HTERT-HM (cell line): Measurements from ENCODE around the gene RANBP9.

DNA sequence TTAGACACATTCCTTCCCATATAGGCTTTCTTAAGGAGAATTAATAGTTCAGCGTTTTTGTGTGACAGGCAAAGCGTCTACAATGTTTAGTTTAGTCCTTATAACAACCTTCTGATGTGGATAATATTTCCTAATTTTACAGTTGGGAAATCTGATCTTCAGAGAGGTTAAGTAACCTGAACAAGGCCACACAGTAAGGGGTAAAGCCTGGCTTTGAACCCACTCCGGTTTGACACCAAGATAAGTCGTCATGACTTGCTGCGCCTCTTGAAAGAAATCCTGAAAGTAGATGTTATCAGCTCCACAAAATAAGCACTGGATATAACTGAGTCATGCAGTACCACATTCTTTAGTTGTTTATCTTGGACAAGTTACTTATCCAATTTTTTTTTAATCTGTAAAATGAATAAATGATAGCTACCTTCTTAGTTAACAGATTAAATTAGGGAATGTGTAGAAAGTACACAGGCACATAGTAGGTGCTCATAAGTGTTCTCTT lies 1.9 kb downstream of the HIVEP1 start:
- RRBS = no CpG with 5 or more reads among the region's 5 CpGs

DNA sequence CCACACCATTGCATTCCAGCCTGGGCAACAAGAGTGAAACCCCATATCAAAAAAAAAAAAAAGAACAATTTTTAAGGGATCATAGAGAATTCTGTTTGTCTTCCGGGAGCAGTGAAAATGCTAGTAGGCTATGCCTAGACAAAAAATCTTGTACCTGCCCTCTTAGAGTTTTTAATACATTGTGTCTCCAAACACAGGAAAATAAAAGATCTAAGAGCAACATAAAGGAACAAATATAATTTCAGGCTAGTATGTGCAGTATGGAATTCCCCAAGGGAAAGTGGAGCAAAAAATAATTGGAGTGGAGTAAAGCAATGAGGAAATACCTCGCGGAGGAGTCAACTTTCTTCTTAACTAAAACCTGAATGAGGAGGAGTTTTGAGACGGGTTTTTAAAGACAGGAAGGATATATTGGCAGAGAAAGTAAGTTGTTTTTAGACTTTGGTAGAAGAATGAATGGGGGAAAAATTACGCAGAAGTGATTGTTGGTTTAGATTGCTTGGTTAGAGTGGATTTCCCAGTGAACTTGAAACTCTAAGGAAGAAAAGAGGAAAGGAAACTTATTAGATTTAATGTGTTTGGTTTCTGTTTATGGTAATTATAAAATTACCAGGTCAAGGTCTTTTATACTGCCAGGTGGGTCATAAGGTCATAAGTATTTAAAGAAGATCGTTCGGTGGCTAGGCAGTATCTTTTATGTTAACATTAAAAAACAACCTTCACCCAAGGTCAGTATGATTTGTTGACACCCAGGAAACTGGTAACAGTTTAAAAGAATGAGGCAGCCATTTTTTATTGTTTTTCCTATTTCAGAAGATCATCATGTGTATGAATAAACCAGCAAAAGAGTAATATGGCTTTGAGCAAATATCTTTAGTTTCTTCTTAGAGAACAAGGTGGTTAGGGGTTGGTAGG lies 14.1 kb downstream of the HIVEP1 start:
- RRBS = no CpG with 5 or more reads among the region's 7 CpGs

- RRBS = no CpG with 5 or more reads among the region's 10 CpGs
These were observed 81.9 kb upstream of the EDN1 start for GRCh38 chr6:12208128-12208824.

GRCh38 chr6:12363568-12364199 lies 73.5 kb downstream of the EDN1 start:
- RRBS = no CpG with 5 or more reads among the region's 5 CpGs

DNA sequence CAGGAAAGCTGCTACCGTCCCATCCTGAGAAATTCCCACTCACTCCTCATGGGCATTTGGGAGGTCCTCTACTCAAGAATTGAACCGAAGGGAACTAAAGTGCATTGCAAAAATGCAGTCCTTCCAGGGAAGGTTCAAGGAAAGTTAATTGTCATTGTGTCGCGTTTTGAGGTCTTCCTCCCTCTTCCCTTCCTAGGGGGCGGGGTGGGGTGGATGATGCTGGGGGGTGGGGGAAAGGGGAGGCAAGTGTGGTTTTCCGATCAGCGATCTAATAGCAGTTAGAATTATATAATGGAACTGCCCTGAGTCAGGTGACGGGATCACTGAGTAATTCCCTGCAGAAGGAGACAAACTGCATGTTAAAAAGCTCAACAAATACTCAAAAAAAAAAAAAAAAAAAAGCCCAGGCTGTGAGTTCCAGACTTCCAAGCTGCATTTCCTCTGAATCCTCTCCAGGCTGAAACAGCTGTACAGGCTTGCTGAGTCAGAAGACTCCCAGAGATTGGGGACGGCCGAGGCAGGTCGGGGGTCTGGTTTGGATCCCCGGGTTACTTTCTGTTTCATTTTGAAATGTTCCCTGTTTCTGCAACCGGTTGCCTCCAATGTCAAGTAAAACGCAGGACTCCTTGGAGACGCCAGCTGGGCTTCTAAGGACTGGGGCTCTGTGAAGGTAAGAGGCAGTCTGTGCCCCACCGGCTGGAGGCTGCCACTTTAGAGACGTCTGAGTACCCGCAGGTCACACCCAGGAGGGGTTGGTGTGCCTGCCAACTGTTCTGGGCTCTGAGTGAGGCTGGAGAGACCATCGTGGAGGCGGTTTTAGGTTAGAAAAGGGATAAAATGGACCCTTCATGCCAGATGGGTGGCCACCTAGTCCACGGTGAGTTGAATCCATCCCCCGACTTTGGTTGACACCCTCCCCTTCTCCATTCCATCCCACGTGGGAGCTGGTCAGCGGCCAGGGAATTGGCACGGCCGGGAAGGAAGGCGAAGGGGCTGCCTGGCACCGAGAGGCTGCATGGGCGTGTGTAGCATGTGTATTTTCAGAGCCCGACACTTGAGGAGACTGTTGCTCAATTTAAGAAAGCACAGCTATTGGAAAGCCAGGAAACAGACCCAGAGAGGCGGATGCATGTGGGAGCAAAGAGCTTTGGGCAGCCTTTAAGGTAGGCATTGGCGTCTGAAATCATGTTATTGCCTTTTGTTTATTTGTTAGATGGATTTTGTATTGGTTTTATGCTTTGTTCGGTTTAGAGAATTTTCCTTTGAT lies 240.7 kb downstream of the PHACTR1 start:
- RRBS = 4% methylated on average over 3 of the region's 33 CpGs

- RRBS = 11% methylated on average over 5 of the region's 41 CpGs
These were observed 298.3 kb downstream of the PHACTR1 start for GRCh38 chr6:13014563-13015602.

DNA sequence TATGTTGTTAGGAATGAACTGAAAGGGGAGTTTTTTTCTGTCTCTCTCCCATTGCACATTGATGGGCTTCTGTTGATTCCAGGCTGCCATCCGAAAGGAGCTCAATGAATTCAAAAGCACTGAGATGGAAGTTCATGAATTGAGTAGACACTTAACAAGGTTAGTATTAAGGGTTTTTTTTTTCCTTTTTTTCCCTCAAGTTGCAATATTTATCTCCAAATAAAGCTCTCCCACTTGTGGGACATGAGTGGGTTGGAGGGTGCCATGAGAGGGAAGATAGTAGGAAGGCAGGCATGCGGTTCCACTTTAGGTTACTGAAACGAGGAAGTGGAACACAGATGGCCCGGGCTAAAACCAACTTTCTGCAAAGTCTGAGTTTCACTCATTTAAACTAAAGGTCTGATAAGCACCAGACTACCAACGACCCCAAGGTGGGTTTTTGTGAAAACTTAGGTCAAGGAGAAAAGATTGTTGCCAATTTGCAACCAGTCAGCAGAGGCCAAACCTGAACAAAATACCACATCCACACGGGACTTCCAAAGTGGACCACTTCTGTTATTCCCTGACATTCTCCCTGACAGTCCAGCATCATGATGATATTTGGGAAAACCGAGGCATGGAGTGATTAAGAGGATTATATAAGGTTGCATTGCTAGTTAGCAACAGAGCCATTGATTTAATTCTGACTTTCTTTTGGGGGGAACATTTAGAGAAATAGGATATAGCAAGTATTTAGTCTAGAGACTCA lies 42.1 kb downstream of the TBC1D7 start:
- RRBS = no CpG with 5 or more reads among the region's 7 CpGs

DNA sequence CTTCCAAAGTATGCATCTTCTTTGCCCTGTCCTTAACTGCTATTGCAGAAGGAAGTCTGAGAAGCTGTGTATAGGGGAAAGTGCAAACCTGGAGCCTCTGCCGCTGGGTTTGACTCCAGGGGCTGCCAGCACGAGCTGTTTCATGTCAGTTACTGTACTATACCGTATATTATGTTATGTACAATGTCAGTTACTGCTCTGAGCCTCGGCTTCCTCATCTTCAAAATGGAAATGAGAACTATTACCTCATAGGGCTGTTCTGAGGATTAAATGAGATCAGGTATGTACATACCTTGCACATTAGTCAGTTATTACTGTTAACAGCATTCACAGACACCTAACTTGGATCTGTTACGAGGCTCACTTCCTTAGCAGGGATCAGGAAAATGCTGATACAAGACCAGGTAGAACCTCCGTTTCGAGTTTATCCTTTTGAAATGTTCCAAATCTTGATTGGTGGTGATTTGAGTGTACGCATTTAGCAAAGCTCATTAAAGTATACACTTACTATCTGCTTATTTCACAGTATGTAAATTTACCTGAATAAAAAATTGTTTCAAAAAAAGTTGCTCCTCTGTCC lies 69.7 kb upstream of the TBC1D7 start:
- RRBS = no CpG with 5 or more reads among the region's 8 CpGs

GRCh38 chr6:13407952-13408378 lies 79.4 kb downstream of the GFOD1 start:
- RRBS = no CpG with 5 or more reads among the region's 5 CpGs

GRCh38 chr6:13415065-13415719 lies 72.2 kb downstream of the GFOD1 start:
- RRBS = no CpG with 5 or more reads among the region's 8 CpGs

DNA sequence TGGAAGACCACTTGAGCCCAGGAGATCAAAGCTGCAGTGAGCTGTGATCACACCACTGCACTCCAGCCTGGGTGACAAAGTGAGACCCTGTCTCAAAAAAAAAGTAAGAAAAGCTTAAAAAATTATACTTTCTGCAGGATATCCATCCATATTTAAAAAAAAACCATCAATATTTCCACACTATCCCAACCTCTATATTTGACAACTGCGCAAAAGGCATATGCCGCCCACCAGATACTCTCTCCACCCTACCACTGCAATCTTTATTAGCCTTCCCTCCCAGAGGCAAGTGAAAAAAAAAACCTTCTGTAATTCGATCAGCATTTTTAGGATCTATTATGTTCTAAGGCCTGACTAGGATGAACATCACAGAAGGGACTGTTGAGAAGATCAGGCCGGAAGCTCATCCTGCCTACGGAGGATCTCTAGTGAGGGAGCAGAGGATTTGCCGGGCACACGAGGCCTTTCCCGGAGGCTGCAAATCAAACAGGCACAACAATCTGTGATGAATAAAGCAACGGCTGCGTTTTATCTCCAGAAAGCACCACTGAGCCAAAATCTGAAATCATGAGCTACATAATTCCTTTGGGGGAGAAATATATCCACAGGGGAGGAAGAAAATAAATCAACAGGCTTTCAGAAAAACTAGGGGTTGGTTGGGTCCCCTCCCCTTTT lies 65.9 kb downstream of the GFOD1 start:
- RRBS = no CpG with 5 or more reads among the region's 10 CpGs

DNA sequence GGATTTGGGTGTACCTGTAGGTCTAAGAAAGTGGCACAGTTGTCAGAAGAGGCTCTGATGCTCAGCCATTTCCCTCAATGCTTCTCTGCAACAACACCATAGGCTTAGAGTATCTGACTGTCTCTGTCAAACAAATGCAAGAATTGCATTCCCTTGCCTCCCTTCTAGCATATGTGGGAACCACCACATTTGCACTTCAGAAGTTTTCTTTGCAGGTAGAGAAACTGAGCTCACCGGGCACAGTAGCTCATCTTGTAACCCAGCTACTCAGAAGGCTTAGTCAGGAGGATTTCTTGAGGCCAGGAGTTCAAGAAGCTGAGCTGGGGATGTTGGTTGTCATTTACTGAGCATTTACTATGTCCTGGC lies 48.1 kb downstream of the GFOD1 start:
- RRBS = no CpG with 5 or more reads among the region's 1 CpG

- RRBS = no CpG with 5 or more reads among the region's 4 CpGs
These were observed 25.4 kb upstream of the SIRT5 start for GRCh38 chr6:13548815-13549503.

DNA sequence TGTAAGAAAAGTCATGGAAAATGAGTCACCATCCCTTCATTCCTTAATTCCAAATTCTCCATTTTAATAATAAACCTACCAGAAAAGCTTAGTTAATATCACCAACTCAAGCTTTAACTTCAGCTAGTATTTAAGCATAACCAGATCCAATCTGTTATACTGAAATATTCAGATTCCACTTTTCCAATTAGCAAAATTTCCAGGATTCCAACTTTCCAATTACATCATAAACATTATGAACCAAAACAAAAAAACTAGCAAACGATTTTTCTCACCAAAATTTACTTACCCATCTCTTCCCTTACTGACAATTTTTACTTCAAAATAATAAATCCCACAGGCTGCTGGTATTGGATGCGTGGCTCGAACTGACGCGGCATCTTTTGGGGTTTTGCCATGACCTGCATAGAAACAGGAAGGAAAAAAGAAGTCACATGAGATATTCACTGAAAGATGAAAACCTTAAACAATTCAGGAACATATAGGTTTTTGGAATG lies 15.1 kb downstream of the RANBP9 start:
- RRBS = no CpG with 5 or more reads among the region's 5 CpGs

DNA sequence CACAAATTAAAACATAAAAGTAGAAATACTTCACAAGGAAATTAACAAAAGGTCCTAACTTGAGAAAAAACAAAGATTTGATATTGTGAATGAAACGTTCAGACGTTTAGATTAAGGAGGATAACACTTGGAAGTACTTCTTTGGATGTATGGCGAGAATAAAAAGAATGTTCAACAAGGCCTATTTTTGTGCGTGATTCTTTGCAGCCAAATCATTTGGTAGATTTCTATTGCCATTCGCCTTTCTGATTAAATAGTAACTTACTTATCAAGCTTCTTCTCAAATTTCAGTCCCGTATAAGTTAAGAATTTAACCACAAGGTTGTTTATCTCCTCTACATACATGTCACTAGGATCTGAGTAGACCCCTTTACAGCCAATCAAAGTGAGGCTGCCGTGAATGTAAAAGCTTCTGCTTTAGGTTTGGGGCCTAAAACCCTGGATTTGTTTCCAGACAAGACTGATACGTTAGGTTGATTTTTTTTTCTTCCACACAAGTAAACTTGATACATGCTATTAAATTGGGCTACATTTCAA lies 2.1 kb downstream of the RANBP9 start:
- RRBS = no CpG with 5 or more reads among the region's 8 CpGs

GRCh38 chr6:13711465-13712404 lies at the start of gene RANBP9:
Gene RANBP9, minus strand, starts transcription at chr6:13711835.
- RRBS = 1% methylated on average over 79 of the region's 139 CpGs

- RRBS = no CpG with 5 or more reads among the region's 12 CpGs
These were observed 48.1 kb downstream of the MCUR1 start for GRCh38 chr6:13766049-13766856.

DNA sequence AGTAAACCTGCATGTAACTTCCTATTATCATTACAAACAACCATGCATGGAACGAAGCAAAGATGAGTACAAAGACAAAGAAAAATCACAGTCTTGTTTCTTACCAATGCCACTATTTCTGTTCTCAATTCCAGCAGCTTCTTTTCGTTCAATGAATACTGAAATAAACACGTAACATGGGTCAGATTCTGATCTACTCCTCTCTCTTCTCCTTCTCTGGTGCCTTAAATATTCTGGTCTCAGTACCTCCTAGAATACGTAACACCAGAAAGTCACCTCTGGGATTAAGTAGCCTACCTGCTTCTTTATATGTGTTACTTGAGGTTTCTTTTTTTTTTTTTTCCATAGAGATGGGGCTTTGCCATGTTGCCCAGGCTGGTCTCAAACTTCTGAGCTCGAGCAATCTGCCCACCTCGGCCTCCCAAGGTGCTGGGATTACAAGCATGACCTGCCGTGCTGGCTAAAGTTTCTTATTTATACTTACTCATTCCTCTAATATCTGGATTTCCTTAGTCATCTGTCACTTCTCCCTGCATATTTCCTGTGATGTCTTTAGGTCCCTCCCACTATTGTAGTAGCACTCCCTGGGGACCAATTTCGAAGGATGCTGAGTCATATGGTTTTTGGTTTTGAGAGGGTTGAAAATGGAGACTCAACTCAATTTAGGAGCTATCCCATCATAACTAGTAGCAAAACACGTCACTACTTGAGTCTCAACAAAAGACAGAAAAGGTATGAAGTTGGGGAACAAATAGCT lies 20.4 kb downstream of the MCUR1 start:
- RRBS = no CpG with 5 or more reads among the region's 9 CpGs

DNA sequence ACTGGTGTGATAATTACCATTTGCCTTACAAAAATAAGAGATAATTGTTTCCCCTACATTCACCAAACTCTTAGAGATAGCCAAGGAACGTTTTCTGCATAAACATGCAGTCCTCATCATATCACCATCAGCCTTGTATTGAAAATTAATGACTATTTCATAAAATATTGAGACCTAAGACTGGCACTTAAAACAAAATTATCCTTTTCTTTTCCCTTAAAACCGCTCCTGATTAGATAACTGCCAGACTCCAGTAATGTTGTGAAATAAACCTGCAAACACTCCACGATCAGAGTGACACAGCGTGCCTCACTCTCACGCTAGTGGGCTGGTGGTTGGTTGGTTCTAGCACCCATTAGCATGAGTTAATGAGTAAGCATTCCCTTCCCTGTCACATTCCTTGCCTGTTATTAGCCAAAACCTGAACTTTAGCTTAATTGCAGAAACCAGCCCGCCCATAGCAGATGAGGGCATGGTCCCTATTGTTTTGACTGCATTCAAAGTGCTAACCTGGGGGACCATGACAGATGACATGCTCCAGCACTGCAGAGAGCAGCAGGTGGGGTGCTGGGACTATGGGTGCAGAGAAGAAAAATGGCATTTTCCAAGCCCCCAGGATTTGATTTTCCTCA lies 193.4 kb downstream of the CD83 start:
- RRBS = no CpG with 5 or more reads among the region's 6 CpGs

GRCh38 chr6:14402191-14402514 lies 284.6 kb downstream of the CD83 start:
- RRBS = no CpG with 5 or more reads among the region's 1 CpG